Daoy (cell line): ENCODE data around the genes WDR1, HS3ST1 and NKX3-2.

- RAMPAGE, long total RNA: no peak
Observed at GRCh38 chr4:9602127-9602390, 157.8 kb downstream of the DEFB131A start.

- RAMPAGE, long total RNA: no peak
Observed at GRCh38 chr4:9707197-9707754, 74.2 kb upstream of the DRD5 start.

DNA sequence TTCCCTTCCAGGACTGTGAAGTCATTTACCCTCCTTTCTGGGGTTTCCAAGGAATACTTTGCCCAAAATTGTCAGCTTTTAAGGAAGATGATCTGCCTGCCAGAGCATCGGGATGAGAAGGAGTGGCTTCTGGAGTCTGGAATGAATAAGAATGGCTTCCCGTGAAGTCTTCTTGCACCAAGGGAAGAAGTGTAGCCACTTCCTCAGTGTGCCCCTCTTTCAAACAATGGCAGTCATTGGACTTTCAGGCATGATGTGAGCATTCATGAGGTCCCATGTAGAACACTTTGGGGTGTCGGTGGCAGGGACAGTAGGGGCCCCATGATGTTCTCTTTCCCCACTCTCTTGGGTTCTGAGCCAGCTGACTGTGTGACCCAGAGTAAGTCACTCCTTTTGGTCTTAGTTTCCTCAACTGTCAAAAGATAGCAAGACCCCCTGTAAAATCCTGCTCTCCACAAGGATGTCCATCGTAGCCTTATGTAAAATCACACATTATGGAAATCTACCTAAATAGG lies 115.7 kb downstream of the SLC2A9 start:
- RAMPAGE, long total RNA: no peak

GRCh38 chr4:9996721-9996990 lies 24.6 kb downstream of the SLC2A9 start:
- RAMPAGE, long total RNA: no peak

GRCh38 chr4:10057358-10057646 lies 36.0 kb upstream of the SLC2A9 start:
- RAMPAGE, long total RNA: no peak

- RAMPAGE, long total RNA: no peak
Observed at GRCh38 chr4:10076073-10076810, 40.4 kb downstream of the WDR1 start.

- RAMPAGE, long total RNA: no peak
Observed at GRCh38 chr4:10086507-10086899, 30.1 kb downstream of the WDR1 start.

DNA sequence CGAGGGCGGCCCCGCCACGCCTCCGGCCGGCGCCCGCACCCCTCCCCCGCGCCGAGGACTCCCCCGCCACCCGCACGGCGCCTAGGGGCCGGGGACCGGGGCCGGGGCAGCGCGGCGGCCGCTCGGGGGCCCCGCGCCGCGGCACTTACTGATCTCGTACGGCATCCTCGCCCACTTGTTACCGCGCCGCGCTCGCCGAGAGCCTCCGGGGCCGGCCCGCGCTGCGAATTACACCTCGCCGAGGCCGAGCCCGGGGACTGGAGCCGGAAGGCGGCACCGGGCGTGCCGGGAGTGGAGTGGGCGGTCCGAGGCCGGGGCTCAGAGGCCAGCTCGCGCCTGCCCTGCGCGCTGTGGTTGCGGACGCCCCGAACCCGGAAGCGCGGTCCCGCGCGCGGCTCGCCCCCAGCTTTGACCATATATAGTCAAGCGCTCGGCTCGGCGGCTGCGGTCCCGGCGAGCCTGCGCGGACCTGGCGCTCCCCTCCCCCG lies at the start of gene WDR1:
Gene WDR1, minus strand, starts transcription at position 298 of the 488 bp plus-strand sequence.
- RAMPAGE, long total RNA: start-site peak on the minus strand centred at position 263 of the sequence, 90 bp wide, 895 and 481 reads in 2 replicates

- RAMPAGE, long total RNA: no peak
Observed at GRCh38 chr4:10118037-10118975, 1.7 kb upstream of the WDR1 start.

GRCh38 chr4:10160296-10160551 lies 43.6 kb upstream of the WDR1 start:
- RAMPAGE, long total RNA: no peak

- RAMPAGE, long total RNA: no peak
Observed at GRCh38 chr4:11428781-11429707, at the start of gene HS3ST1. Gene HS3ST1, minus strand, starts transcription at chr4:11428894.

GRCh38 chr4:11505648-11505995 lies 76.9 kb upstream of the HS3ST1 start:
- RAMPAGE, long total RNA: no peak

DNA sequence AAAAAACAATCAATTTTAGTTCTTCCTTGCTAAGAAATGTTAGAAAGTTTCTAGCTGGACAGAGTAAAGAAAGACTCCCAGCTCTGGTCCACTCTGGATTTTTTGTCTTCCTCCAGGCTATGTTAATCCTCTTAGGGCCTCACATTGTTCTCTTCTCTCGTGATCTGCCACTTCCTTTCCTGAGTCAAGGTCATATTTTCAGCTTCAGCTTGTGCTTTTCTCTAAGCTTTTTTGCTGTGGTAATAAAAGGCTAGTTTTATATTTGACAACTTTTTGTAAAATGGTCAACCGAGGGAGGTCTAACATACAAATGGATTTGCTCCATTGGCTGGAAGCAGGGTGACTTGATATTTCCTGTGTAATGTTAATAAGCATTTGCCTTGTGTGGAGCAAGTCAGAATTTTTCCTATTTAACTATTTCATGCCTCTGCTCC lies 239.7 kb downstream of the RAB28 start:
- RAMPAGE, long total RNA: no peak

GRCh38 chr4:13281032-13281731 lies 203.0 kb downstream of the RAB28 start:
- RAMPAGE, long total RNA: no peak

DNA sequence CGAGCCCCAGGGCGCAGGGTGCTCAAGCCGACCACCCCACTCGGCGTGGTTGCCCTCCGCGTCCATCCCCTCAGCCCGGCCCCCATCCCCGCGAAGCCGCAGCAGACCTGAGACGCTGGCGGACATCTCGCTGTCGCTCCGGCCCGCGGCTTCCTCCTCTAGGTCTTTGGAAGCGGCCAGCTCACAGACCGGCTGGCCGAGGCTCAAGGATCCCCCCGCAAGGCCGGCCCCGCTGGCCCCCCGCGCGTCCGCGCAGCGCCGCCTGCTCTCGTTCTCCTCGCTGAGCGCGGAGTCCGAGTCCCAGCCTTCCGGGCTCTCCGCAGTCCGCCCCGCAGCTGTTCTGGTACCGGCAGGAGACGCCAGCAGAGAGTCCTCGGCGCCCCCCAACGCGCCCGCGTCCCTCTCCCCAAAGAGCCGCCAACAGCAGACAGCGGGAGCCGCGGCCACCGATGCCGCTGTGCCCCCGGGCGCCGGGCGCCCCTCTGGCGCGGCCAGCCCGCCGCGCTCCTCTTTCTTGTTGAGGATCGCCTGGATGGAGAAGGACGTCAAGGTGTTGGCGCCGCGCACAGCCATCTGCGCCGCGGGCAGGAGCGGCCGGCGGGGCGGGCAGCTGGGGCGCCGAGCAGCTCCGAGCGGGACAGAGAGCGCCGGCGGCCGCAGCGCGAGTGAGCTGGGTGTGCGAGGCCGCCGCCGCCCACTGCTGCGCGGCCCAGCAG lies at the start of gene NKX3-2:
Gene NKX3-2, minus strand, starts transcription at position 667 of the 716 bp plus-strand sequence.
- RAMPAGE, long total RNA: no peak

DNA sequence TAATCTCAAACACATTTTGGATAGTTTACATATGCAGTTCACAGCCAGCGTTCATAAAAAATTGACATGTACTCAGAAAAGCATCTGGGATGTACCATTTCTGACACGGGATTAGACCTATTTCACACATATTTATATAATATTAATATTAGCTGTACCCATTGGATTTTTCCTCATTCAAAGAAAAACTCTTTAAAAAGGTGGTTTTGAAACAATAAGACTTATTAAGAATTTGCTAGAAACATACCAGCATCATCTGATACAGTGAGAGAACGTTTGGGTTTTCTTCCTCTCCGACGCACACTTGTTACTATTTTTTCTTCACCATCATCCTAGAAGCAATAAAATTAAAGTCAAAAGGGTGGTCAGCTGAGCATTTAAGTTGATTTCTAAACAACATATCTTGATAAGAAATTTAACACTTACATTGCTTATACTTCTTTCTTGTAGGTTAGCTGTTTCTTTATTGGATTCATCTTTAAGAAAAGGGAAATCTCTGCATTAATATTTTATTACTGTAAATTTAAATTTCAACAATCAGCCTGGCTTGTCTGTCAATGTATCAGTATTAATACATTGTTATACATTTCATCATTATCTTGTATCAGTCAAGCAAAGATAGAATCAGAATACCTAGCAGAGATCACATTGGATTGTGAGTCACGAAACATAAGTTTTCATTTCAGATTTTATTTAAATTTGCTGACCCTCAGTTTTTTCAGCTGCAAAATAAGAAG lies 33.0 kb upstream of the NKX3-2 start:
- RAMPAGE, long total RNA: no peak

GRCh38 chr4:13601474-13602486 lies 25.7 kb downstream of the BOD1L1 start:
- RAMPAGE, long total RNA: no peak

- RAMPAGE, long total RNA: no peak
Observed at GRCh38 chr4:13603681-13604629, 23.6 kb downstream of the BOD1L1 start.

DNA sequence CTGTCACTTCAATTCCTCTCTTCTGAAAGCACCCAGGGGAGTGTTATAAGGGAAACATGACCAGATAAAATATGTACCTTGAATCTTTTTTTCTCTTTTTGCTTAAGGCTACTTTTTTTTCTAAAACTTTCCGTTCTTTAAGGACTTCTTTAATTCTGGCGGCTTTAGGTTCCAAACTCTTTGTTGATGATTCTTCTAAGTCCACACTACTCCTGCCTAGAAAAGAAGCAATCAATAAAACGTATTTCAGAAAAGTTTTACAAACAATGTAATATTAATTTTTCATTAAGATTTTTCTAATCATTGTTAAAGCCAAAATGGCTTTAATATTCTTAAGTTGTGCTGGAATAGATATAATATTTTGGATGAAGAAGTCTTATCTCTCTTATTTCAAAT lies 19.1 kb downstream of the BOD1L1 start:
- RAMPAGE, long total RNA: no peak

- RAMPAGE, long total RNA: no peak
Observed at GRCh38 chr4:13613259-13613998, 14.1 kb downstream of the BOD1L1 start.